Epidermal melanocyte (primary cell): Measurements from ENCODE around the genes TAS2R42, LRP6 and CREBL2.

DNA sequence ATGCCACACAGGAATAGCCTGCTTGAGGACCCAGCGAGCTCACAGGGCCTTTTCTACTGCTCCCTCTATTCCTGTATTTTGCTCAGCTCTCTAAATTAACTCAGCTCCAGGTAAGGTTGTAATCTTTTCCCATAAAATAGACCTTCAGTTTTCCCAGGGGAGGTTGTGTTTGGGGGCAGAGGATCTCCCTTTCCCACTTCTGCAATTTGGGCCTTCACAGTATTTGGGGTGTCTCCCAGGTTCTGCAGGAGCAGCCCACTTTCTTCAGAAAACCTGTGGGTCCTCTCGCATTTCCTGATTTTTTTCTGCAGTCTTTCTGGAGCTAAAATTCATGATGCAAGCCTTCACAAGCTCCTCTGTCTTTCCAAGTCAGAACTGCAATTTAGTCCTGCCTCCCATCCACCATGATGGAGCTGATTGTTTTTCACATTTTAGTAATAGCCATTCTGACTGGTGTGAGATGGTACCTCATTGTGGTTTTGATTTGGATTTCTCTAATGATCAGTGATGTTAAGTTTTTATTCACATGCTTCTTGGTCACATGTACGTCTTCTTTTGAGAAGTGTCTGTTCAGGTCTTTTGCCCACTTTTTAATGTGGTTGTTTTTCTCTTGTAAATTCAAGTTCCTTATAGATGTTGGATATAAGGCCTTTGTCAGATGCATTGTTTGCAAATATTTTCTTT, 3.9 kb upstream of the TAS2R14 start:
- RRBS, result no CpG with 5 or more reads among the region's 3 CpGs

DNA sequence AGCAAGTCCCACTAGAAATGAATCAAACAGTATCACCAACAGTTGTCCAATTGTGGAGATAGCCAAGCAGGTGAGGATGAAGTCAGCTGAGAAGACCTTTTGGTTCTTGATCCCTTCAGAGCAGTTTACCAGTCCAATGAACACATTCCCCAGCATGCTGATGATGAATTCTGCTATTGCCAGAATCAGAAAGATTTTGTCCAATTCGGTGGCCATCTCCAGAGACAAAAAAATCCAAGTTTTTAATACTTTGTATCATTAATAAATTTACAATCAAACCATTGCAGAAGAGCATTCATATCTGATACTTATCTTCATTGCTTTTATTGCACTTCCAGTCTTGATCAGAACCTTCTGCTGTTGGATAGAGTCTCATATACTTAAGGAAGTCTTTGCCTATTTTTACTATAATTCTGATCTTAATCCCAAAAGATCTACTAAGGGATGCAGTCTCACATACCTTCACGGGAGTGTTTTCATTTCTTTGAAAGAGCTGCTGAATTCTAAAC, at the start of gene TAS2R42:
TAS2R42 (minus strand) TSS at position 216 of the 509 bp plus-strand sequence.
- RRBS, result no CpG with 5 or more reads among the region's 2 CpGs

GRCh38 chr12:11553828-11554307, 95.6 kb upstream of the ETV6 start:
- RRBS, result no CpG with 5 or more reads among the region's 6 CpGs

DNA sequence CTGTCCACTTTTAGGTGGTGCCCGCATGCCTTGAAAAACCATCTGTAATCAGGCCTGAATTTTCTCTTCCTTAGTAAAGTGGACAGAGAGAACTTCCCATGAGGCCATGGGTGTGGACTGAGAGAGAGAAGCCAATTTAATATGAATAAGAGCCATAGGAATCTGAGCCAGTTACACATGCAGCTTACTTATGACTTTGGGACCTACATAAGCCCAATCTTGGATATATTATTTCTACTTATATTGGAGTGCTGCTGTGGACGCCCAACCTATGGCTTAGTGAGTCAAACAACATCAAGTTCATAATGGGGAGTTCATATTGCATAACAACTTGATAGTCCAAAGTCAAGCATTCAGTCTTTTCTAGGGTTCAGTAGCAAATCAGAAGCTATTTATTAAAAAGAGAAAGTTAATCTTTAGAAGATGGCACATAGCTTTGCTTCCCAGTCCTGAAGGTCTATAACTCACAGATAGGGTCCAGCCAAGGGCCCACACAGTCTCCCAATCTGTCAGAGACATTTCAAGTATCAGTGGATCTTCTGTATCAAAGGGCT, 11.0 kb upstream of the ETV6 start:
- RRBS, result no CpG with 5 or more reads among the region's 2 CpGs

DNA sequence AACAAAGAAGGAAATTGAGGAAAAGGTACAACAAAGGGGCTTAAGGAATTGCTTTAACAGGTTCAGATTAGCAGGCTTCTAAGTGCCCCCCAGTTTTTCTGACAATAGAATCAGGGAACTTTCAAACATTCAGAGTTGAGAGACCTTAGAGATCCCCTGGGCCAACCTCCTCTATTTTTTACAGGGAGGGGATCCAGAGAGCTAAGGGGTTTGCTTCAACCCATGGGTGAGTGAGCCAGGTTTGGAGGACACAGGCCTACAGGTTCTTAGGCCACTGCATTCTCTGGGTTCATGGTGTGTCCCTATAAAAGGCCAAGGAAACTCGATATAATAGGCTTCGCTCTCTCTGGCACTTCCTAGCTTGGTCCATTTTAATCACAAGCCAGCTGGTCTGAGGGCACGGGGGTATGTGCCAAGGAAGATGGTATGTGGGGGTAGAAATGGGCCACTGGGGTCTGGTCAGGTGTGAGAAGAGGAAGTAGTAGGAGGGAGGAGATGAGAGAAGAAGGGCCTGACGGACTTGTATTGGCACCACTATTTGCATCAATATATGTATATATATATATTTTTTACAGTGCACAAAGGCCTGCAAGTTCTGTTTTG, 4.8 kb downstream of the ETV6 start:
- RRBS, result no CpG with 5 or more reads among the region's 4 CpGs

DNA sequence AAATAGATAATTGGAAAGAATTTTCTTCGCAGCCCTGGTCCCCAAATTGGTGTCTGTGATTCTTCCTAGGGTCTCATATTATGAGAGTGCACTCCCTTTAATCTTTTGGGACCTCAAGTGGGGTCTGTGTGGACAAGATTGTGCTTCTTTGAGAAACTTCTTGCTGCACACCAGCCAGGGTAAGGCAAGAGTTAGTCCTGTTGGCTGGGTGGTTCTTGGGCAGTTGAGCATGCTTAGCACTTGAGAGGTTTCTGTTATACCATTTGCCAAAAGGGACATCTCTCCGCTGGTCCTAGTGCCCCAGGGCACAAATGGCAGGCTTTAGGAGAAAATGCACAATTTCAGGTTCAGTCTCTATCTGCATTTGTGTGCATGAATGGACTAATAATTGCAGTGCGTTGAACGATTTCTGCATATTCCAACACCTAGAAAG, 13.3 kb downstream of the ETV6 start:
- RRBS, result no CpG with 5 or more reads among the region's 4 CpGs

- RRBS, result no CpG with 5 or more reads among the region's 10 CpGs
Observed at GRCh38 chr12:11739898-11740662, 90.6 kb downstream of the ETV6 start.

- RRBS, result no CpG with 5 or more reads among the region's 7 CpGs
Observed at GRCh38 chr12:11859967-11860244, 210.4 kb downstream of the ETV6 start.

DNA sequence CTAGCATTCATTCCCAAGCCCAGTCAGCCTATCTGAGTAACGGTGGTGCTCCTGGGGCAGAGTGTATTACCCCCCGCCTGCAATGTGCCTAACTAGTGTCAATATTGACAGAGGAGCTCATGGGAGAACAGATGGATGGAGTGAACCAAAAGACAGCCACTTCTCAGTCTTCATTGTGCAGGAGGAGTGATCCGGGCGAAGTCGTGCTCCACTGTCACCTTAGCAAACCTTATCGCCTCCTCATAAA, 126.8 kb upstream of the BCL2L14 start:
- RRBS, result no CpG with 5 or more reads among the region's 6 CpGs

- RRBS, result 3% methylated on average over 24 of the region's 103 CpGs
Observed at GRCh38 chr12:12266342-12267458, at the start of gene LRP6. LRP6 (minus strand) TSS chr12:12267044.

DNA sequence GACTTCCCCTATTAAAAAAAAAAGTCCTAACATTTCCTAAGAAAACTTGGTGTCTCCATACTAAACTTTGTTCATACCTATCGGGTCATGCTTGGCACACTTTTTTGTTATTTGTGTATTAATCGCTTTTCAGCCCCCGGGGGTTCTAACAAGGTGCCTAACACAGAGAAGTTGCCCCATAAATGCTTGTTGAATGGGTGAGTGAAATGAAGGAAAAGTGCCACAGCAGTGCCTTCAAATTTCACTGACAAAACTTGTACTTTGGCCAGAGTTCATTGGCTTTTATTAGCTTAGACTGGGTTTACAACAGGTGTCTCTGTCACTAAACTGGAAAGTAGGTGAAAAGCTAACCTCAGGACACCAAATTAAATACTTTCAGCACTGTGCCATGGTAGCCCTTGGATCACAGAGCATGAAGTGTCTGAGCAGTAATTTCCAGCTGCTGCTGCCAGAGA, 41.6 kb upstream of the LRP6 start:
- RRBS, result no CpG with 5 or more reads among the region's 3 CpGs

DNA sequence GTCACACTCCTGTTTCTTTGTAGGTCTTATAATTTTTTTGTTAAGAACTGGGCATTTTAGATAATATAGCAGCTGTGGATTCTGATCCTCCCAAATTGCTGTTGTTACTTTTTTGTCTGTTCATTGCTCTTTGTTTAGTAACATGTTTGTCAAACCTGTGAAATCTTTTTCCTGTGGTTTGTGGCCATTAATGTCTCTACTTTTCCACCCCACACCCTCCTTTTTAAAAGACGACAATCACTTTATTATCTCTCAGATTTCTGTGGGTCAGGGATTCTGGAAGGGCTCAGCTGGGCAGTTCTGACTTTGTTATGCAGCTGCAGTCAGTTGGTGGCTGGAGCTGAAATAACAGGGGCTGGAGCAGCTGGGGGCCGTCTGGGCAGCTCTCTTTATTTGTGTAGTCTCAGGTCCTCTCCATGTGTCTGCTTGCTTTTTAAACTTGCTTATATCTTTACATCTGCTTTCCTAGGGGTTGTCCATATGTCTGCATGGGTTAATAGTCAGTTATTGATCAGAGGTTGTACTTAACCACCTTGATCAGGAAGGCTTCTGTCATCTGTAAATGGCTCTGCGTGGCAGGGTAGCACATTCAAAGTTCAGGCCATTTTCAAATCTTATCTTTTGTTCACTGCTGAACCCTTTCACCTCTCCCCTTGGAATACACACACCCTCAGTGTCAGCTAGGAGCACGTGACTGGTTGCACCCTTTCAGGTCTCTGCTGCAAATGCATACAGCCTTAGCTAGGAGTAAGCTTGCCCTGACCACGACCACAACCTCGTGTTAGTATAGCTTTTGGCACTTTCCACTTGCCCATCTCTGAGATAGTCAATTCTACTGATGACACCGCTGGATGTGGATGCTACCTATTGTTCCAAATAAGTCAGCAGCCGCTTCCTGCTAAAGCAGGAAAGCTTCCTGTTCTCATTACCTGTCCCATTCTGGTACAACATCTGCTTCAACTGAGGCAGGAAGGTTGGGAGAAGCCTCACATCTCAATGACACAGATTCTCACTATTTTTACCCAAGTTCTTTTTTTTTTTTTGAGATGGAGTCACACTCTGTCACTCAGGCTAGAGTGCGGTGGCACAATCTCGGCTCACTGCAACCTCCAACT, 28.0 kb downstream of the BORCS5 start:
- RRBS, result no CpG with 5 or more reads among the region's 10 CpGs

GRCh38 chr12:12451261-12451624, 94.4 kb downstream of the BORCS5 start:
- RRBS, result no CpG with 5 or more reads among the region's 6 CpGs

DNA sequence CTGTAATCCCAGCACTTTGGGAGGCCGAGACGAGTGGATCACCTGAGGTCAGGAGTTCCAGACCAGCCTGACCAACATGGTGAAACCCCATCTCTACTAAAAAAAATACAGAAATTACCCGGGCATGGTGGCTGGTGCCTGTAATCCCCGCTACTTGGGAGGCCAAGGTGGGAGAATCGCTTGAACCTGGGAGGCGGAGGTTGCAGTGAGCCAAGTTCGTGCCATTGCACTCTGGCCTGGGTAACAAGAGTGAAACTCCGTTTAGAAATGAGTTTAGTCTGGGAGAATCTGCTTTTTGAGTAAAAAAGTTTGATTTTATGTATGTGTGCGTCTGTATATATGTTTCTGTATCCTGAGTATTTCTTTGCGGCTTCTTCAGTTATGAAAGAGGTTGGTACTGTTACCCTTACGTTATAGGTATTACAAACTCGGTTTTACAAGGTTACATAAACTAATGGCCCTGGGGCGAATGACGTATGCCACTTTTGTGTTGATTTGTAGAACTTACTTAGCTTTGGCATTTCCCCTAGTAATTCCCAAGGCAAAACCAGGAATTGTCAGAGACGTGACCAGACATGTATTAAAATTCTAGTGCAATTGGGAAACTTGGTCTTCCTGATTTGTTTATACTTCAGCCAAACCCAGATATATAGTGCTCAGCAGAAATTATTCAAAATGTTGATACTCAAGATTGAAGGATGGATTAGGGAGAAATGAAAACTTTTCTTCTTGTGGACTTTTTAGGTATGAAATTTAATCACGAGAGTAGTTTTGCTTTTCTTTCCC, 93.4 kb downstream of the DUSP16 start:
- RRBS, result no CpG with 5 or more reads among the region's 16 CpGs

DNA sequence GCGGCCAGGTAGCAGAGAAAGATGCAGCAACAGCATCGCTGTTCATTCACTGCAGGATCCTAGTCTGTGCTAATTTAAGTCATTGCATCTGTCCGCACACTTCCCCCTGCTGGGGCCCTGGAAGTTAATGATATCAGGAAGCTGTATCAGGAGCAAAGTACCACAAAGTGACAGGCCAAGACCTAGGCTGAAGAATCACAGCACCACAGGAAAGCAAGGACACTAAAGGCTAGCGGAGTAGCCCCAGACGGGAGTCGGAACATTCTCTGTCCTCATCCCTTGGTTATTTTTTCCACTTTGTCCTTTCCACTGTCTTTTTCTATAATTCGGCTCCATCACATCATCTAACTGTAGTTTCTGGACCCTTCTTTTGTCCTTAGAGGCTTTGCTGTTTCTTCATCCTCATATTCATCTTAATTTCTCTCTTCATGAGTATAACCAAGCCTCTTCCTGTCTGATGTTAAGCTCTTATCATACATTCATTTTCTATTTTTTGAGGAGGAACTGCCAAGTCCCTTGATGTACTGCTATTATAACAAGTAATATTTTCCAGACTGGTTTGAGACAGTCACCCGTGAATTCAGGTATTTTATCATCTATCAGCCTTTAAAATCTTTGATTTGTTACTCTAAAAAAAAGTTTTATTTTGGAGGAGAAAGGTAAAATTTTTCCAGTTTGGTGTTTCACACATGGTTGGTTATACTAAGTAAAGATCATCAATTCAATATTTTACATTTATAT, 28.3 kb downstream of the DUSP16 start:
- RRBS, result no CpG with 5 or more reads among the region's 8 CpGs

DNA sequence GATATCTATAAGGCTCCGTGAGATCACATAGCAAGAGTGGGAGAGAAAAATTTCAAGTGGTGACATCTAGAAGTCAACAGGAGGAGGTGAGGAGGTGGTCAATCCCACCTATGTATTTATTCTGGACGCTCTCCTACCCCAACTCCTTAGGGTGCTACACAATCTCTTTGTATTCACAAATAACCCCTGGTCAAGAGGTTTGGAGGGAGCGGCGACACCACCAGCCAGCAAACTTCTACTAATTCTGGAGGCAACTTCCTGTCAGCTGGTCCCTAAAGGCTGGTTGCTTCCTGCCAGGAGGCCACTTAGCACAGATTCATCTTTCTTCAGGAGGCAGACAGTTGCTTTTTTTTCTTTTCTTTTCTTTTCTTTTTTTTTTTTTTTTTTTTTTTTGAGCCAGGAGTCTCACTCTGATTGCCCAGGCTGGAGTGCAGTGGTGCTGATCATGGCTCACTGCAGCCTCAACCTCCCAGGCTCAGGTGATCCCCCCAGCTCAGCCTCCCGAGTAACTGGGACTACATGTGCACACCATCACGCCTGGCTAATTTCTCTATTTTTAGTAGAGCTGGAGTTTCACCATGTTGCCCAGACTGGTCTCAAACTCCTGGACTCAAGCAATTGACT, 22.0 kb downstream of the DUSP16 start:
- RRBS, result no CpG with 5 or more reads among the region's 6 CpGs

- RRBS, result no CpG with 5 or more reads among the region's 58 CpGs
Observed at GRCh38 chr12:12611497-12612492, at the start of gene CREBL2. CREBL2 (plus strand) TSS chr12:12611876.

DNA sequence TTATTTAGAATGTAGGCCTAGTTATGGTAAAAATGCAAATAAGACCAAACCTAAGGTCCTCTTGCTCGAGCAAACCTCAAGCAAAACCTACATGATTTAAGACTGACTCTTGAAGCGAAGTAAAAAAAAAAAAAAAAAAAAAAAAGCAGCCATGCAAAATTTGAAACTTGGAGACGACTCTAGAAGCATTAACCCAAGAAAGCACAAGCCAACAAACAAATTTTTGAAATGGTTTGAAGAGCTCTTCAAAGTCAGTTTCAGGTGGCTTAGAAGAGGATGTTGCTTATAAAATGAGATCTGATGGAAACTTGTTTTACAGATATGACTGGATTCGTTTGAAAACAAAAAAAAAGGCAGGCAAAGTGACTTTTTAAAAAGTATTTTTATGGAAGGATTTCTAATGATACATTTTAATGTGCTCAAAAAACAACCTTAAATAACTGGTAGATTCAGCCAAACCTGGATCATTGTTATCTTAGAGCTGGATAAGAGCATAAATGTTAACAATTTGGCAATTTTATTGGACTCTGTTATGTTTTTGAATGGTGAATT, 1.1 kb upstream of the GPR19 start:
- RRBS, result no CpG with 5 or more reads among the region's 4 CpGs

DNA sequence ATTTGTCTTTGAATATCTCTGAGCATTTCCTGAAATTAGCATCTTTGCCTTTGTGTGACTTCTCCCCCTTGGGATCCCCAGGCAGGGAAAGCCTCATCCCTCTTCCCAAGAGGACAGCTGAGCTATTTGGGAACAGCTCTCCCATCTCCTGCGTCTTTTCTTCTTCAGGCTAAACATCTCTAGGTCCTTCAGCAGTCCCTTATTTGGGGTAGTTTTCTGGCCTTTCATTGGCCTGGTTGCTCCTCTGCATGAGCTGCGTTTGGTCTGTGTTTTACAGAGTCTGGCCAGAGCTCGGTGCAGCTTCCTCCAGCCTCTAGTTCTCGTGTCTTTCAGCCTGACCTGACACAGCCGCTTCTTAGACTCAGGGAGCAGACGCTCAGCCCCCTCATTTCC, 13.4 kb upstream of the GSG1 start:
- RRBS, result no CpG with 5 or more reads among the region's 6 CpGs

DNA sequence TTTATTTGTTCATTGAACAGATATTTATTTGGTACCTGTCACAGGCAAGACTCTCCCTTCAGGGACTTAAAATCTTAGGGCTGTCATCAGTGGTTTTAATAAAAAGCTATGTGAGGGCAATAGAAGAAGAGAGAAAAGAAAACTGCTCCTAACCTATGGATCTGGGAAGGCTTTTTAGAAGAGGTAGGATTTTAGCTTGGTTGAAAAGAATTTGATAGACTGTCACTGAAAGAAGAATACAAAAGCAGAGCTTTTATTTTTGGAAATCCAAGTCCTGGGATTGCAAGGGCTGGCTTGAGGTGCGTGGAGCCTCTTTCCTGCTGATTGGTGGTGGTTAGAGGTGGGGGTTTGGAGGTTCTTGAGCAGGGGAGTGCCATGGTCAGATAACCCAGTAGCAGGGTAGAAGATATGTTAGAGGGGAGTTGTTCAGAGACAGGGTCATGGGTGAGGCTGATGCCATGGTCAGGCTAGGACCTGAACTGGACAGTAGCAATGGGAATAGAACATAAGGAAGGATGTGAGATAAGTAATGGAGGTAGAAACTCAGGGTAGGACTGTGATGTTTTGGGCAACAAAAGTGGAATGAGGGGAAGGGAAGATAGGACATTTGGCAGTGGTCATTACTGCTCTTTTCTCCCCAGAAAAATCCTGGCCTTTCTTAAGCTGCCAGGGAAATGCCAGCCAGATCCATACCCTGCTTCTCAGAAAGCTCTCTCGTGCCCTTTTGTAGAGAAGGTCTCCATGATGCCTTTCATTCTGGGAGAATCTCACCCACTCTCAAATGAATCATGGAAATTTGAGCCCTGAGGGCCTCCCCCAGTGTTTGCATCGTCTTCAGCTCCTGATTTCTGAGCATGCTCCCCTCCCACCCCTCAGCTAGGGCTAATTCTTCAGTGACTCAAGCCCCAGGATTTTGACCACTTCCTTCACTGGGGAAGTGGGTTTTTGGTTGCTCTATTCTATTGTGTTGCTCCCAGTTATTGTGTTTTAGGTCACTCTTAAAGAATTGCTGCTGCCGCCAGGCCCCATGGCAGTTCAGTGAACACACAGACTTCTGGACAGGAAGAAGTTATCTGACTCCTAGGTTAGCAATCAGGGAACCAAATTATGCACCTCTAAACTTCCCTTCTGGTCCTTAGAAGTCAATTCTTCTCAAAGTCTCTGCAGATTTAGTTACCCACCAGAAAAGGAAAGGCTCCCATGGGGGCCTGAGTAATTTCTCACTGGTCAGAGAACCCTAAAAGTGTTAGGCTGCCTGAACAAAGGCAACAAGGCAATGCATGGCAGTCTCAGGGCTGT, 9.5 kb downstream of the EMP1 start:
- RRBS, result no CpG with 5 or more reads among the region's 4 CpGs